ENCODE data around the genes FXR1, CAMK2N2 and PSMD2.

GRCh38 chr3:179713366-179714328 is 60.8 kb downstream of the USP13 start:
- RAMPAGE, long total RNA, result no peak
- RRBS, result no CpG with 5 or more reads among the region's 14 CpGs

GRCh38 chr3:180912158-180912828 is at the start of gene FXR1:
FXR1 (plus strand) TSS chr3:180912670.
- RAMPAGE, long total RNA, result start-site peak on the plus strand at chr3:180912661-180912686, 53 and 261 reads in 2 replicates
- RRBS, result no CpG with 5 or more reads among the region's 38 CpGs

DNA sequence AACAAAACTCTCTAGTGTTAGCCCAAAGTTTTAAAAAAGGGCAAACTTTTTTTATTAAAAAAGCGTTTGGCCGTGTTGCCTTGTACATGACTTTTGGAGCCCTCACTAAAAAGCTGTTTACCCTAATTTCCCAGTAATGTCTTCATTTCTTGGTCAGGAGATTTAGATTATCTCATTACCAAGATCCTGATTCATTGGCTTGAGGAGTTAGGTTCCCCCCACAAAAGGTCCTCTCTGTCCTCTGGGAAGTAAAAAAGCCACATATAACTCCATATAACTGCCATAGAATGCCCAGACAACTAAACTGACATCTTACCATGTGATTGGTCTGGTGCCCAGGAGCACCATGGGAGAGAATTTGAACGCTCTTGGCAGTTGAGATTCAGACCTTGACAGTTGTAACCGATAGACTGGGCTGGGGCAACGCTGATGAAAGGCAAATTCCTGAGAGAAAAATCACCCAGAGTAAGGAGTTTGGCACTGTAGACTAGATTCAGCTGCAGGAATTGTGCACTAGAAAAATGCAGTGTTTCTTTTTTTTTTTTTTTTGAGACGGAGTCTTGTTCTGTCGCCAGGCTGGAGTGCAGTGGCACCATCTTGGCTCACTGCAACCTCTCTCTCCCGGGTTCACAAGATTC is 240.4 kb downstream of the SOX2 start:
- RAMPAGE, long total RNA, result no peak
- RRBS, result no CpG with 5 or more reads among the region's 8 CpGs

DNA sequence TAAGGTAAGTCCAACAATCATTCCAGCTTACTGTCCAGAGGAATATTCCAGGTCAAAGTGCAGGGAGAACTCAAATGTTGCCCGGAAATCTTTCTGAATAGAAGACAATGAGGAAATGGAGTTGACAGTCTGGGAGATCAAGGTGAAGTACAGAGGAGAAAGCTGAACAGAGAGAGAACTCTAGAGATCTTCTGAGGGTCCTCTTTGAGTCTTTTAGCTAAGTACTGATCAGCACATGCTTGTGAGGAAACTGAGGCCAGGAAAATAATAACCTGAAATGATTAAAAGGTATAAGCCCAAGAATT is 207.5 kb upstream of the ATP11B start:
- RAMPAGE, long total RNA, result no peak
- RRBS, result no CpG with 5 or more reads among the region's 1 CpG

GRCh38 chr3:182682511-182683279 is 110.6 kb upstream of the ATP11B start:
- RAMPAGE, long total RNA, result no peak
- RRBS, result 3% methylated on average over 8 of the region's 55 CpGs

DNA sequence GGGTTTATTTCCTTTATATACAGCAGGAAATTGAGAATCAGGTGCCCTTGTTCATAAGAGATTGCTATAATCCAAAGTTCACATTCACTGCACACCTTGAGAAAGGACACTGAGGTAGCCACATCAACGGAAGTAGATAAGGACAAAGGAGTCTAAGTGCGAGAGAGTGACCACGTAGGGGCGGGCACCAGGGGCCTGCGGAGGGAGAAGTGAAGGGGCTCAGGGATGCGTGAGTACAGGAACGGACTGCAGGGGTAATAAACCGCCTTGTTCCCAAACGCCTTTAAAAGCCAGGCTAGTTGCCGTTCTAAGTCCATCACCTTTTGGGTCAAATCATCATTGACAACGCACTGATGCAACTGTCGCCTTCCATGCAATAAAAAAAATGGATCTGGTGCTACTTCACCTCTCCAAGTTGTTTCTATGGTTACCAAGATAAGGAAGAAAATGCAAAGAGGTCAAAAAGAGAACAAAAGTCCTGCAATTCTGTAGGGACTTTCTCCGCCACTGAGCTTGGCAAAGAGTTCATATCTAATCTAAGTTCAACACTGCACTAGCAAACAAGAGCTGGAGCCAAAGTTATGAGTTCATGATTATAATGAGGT is 32.7 kb upstream of the ATP11B start:
- RAMPAGE, long total RNA, result no peak
- RRBS, result no CpG with 5 or more reads among the region's 13 CpGs

DNA sequence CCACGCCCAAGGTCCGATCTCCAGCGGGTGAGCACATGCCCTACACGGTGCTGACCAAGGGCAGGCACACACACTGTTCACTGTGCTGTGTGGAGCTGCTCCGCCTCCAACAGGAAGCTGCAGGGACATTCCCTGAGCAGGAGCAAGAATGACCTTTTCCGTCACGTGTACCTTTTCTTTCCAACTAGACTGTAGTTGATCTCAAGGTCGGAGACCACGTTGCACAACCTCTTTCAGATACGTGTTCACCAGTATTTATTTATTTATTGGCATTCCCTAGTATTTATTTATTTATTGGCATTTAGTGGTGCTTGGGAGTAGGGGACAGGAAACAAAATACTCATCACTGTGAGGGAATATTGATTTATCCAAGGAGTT is 41.6 kb upstream of the B3GNT5 start:
- RAMPAGE, long total RNA, result no peak
- RRBS, result no CpG with 5 or more reads among the region's 10 CpGs

GRCh38 chr3:183309225-183309741 is 56.2 kb downstream of the B3GNT5 start:
- RAMPAGE, long total RNA, result no peak
- RRBS, result no CpG with 5 or more reads among the region's 5 CpGs

DNA sequence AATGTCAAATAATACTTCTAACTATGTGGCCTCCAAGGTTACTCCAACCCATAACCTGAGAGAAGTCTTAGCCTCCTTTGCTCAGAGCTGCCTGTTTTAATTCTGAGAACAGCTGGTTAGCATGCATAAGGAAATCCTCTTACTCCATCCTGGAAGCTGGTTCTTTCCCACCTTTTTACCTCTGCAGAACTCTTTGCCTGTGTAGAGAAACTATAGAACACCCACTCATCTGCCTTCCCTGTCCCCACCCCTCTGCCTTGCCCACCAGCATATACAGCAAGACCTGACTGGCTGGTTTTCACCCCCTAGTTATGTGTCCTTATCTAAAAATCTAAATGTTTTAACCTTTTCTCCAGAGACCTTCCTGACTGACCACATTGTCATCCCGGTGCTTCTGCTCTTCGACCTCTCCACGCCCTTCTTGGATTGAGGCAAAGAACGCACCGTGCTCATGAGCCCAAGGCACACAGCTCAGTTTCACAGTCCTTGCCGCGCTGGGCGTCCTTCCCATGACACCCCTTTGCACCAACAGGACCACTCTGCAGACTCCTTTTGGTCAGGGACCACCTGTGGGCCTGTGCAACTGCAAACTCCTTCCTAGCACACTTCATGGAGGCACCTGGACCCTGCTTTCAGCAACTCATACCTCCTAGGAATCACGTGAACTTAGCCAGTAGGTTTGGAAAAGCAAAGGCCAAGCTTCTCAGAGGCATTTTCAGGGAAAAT is 62.6 kb downstream of the B3GNT5 start:
- RAMPAGE, long total RNA, result no peak
- RRBS, result no CpG with 5 or more reads among the region's 9 CpGs

DNA sequence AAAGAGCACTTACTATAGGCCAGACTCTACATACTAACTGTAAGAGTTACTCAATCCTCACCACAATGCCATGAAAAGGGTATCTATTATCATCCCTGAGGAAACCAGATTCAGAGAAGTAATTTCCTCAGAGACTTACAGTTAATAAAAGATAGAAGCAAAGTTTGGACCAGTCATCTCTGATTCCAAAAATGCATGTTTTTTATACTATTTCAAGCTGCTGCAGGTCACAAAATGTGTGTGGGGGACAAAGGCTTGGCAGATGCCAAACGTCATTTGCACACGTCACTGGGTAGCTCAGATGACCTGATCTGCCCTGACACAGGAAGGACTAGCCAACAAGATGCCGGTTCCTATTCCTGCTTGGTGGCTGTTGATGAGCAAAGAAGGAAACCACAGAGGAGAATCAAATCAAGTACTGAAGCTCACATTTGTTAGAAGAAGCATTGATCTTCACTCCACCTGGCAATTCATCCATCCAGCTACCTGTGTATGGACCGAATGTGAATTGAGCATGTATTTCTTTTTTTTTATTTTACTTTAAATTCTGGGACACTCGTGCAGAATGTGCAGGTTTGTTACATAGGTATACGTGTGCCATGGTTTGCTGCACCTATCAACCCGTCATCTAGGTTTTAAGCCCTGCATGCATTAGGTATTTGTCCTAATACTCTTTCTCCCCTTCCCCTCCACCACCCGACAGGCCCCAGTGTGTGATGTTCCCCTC is 42.2 kb downstream of the KLHL6 start:
- RAMPAGE, long total RNA, result no peak
- RRBS, result no CpG with 5 or more reads among the region's 8 CpGs

DNA sequence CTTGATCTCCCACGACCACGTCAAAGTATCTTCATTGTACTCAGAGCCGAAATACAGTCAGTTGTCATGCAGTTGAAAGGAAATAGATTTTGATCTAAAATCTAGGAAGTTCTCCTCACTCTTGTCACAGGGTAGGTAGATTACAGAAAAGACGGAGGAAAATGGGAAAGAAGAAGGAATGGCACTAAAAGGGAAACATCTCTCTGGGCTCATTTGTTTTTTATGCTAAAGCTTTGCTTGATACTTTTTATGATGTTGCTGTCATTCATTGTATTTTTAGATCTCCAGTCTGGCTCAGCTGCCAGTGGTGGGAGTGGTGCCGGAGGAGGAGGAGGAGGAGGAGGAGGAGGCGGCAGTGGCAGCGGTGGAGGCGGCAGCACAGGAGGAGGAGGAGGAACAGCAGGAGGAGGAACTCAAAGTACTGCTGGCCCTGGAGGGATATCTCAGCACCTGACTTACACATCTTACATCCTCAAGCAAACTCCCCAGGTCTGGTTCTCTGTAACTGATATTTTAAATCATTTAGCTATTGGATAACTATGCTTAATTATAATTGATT is 49.7 kb downstream of the MAP6D1 start:
- RAMPAGE, long total RNA, result no peak
- RRBS, result 10% methylated on average over 2 of the region's 8 CpGs

DNA sequence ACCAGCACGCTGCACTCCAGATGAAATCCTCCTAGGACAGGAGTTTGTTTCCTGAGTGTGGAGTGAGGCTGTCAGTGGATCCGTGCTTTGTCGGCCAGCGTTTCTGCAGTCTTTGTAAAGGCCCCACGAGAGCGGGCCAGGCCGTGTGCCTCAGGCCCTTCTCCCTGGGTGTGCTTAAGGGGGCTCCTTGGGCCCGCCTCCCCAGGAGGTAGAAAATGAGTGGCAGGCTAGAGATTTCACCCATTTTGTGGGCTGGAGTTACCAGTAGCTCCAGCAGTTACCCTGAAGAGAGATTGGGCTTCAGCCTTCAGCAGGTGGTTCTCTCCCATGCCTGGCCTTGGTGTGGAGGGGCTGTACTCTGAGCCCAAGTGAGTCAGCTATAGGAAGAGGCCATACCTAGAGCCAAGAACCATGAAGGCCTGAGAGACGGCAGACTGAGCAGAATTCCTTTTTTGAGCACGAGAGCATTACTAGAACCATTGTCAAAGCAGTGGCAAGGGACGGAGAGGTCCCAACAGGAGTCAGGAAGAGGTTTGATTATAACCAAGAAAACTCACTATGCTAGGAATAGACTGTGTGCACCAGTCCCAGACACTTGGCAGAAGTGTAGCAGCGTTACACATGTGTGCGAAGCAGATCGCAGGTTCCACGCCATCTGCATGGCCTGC is 14.5 kb downstream of the MAP6D1 start:
- RAMPAGE, long total RNA, result no peak
- RRBS, result no CpG with 5 or more reads among the region's 15 CpGs

GRCh38 chr3:183822459-183823212 is 2.7 kb downstream of the MAP6D1 start:
- RAMPAGE, long total RNA, result no peak
- RRBS, result no CpG with 5 or more reads among the region's 17 CpGs

- RAMPAGE, long total RNA, result no peak
- RRBS, result no CpG with 5 or more reads among the region's 16 CpGs
These were observed 961 bp downstream of the DVL3 start for GRCh38 chr3:184156118-184156557.

DNA sequence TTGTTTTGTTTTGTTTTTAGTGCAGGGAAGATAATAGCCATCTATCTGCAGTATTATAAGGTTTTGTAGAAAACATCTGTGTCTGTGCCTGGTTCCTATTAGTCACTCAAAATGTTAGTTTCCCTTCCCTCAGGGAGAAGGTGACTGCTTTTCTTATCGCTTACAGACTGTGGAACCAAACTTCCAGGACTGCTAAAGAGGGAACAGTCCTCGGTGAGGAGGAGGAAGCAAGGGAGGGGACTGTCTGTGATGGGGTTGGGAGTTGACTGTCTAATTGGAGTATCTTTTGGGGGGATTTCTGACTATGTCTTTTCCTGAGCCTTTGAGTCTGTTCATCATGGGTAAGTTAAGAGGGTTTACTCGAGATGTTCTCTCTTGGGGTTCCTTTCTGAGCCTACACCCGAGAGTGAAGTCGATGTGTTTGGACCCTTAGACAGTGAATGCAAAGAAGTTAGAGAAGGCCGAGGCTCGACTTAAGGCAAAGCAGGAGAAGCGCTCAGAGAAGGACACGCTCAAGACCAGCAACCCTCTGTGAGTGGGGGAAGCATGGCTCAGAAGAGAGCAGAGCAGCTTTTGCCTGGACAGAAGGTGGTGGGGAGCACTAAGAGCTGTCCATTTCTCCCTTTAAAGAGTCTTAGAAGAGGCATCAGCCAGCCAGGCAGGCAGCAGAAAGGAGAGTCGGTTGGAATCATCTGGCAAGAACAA is 1.4 kb downstream of the ABCF3 start:
- RAMPAGE, long total RNA, result no peak
- RRBS, result no CpG with 5 or more reads among the region's 10 CpGs

DNA sequence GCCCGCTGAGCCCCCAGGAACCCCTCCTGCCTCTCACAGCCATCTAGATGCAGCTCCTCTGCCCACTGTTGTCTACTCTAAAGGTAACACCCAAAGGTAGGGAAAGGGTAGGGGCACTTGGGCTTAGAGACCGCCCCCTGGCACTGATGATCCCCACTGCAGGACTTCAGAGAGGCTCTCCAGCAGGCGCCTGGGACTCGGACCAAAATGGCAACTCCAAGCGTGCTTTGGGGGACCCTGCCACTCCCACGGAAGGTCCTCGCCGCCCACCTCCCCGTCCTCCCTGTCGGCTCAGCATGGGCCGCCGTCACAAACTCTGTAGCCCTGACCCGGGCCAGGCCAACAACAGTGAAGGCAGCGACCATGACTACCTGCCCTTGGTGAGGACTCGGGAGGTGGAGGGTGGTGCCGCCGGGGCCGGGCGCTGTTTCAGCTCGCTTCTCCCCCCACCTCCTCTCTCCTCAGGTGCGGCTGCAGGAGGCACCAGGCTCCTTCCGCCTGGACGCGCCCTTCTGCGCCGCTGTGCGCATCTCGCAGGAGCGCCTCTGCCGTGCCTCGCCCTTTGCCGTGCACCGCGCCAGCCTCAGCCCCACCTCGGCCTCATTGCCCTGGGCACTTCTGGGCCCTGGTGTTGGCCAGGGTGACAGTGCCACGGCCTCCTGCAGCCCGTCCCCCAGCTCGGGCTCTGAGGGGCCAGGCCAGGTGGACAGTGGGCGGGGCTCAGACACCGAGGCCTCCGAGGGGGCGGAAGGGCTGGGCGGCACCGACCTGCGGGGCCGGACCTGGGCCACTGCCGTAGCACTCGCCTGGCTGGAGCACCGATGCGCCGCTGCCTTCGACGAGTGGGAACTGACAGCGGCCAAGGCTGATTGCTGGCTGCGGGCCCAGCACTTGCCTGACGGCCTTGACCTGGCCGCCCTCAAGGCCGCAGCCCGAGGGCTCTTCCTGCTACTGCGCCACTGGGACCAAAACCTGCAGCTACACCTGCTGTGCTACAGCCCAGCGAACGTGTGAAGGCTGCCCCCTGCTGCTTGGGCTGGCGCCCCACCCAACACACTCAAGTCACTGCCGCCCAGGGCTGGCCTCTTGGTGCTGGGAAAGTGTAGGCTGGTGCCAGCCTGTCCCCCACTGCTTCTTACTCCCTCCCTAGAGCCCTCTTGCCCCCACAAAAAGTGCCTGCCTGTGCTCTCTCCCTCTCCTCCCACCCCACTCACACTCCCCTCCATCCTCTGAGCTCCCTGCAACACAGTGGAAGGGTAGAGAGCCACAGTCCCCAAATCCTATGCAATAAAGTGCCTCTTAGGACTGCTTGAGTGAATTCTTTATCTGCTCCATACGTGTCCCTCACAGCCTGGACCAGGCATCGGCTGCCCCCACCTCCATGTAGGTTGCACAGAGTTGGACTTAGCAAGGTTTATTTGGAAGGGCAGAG is 7.2 kb downstream of the ALG3 start:
- RAMPAGE, long total RNA, result no peak
- RRBS, result 33% methylated on average over 5 of the region's 66 CpGs

DNA sequence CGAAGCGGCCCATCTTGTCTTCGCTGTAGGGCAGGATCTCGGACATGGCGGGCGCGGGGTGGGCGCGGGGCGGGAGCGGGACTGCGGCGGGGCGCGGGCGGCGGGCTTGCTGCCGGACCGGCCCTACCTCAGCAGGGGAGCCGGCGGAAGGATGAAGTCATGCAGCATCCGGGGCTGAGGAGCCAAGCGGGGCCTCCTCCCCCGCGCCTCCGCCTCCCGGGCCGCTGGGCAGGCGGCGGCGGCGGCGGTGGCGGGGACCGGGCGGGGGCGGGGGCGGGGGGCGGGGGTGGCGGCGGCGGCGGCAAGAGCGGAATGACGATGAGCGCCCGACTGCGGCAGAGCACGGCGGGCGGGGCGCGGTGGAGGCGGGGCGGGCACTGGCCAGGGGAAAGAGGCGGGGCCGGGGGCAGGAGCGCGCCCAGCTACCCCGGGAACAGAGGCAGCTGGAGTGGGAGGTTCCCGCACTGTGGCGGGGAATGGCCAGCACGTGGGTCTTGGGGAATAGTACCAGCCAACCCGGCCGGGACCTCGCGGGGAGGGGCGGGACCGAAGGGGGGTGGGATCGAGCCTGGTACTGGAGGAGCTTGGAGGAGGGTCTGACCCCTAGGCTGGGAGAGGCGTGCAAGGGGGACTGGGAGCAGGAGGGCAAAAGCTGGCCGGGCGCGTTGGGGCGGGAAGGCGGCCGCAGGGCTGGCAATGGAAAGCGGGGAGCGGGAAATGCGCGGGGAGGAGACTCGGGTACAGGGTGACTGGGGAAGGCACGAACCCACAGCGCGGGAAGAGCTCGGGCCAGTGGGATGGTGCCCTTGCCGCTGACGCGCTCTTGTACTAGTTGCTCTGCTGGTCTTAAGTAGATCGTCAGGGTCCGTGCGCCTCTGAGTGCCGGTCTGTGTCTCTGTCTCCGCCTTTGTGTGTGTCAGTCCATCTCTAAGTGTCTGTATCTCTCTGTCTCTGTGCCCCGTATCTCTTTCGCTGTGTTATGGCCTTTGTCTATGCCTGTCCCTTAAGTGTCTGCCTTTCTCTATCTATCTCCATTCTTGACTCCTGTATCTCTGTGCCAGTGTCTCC is at the start of gene CAMK2N2:
Gene CAMK2N2, minus strand, starts transcription at position 314 of the 1,068 bp plus-strand sequence.
- RAMPAGE, long total RNA, result no peak
- RRBS, result 2% methylated on average over 18 of the region's 96 CpGs

DNA sequence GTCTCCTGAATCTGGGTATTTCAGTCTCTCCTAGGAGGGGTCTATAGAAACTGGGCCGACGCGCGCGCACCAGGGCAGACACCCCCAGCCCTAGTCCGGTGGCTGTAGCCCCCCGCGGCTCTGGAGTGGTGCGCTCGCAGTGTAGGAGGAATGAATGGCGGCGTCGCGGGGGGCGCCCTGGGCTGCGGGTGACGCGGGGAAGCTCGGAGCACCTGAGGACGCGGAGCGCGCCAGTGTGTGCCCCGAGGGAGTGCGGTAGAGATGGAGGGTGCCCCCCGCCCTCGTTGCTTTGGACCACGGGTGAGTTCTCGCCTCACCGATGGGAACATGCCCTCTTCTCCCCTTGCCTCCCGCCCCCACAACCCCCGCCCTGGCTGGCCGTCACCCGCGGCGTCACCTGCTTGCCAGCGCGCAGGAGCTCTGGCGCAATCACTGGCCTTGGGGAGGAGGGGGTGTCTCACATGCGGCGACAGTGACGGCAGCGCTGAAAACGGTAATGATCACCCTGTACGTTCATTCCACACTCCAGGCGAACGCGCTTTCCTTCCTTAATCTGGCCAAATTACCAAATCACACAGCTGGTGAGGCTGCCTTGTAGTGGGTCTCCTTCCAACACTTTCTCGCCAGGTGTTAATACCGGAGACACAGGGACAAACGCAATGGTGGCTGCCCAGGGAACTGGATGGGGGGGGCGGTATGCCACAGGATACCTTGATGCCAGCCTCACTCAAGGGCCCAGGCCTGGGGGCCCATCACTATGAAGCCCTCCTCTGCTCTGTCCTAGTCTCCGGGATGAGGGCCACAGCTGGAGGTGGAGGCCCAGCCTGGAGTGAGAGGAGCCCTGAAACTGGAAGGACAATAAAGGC is 1.2 kb upstream of the CAMK2N2 start:
- RAMPAGE, long total RNA, result no peak
- RRBS, result 100% methylated on average over 1 of the region's 53 CpGs

- RAMPAGE, long total RNA, result start-site peak on the plus strand at chr3:184299239-184299272, 882 and 163 reads in 2 replicates
- RRBS, result under 1% methylated on average over 21 of the region's 67 CpGs
These were observed at the start of gene PSMD2 for GRCh38 chr3:184299153-184299975. PSMD2 (plus strand) TSS chr3:184299241.

DNA sequence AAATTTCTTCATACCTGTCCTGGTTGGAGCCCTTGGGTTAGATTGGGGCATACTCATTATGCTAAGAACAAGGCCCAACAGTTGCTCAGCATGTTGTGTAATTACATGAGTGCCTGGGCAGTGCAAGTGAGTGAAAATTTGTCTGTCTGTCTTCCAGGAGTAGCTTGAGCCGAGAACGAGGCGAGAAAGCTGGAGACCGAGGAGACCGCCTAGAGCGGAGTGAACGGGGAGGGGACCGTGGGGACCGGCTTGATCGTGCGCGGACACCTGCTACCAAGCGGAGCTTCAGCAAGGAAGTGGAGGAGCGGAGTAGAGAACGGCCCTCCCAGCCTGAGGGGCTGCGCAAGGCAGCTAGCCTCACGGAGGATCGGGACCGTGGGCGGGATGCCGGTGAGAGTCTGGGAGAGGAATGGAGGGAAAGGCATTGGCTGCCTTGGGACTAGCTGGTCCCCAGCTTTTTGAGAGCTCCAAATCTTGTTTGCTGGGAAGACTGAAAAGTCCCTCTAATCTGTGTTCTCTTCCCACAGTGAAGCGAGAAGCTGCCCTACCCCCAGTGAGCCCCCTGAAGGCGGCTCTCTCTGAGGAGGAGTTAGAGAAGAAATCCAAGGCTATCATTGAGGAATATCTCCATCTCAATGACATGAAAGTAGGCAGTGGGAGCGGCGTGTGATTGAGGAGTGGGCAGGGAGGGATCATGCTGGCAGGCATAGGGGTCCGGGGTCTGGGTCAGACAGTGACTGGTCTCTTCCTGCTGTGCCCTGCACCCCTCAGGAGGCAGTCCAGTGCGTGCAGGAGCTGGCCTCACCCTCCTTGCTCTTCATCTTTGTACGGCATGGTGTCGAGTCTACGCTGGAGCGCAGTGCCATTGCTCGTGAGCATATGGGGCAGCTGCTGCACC is 10.1 kb upstream of the FAM131A start:
- RAMPAGE, long total RNA, result no peak
- RRBS, result no CpG with 5 or more reads among the region's 32 CpGs

Measured in epithelial cell of proximal tubule (primary cell).